ENCODE measurements around a stretch of chr16.

- RRBS = no CpG with 5 or more reads among the region's 30 CpGs
Measured at GRCh38 chr16:84667827-84668994, 19.9 kb downstream of the KLHL36 start.

- RRBS = no CpG with 5 or more reads among the region's 16 CpGs
Measured at GRCh38 chr16:84726431-84727272, 26.9 kb downstream of the USP10 start.

GRCh38 chr16:84828950-84830128 lies 9.6 kb downstream of the CRISPLD2 start:
- RRBS = no CpG with 5 or more reads among the region's 22 CpGs

GRCh38 chr16:84846626-84847312 lies 27.0 kb downstream of the CRISPLD2 start:
- RRBS = no CpG with 5 or more reads among the region's 22 CpGs

DNA sequence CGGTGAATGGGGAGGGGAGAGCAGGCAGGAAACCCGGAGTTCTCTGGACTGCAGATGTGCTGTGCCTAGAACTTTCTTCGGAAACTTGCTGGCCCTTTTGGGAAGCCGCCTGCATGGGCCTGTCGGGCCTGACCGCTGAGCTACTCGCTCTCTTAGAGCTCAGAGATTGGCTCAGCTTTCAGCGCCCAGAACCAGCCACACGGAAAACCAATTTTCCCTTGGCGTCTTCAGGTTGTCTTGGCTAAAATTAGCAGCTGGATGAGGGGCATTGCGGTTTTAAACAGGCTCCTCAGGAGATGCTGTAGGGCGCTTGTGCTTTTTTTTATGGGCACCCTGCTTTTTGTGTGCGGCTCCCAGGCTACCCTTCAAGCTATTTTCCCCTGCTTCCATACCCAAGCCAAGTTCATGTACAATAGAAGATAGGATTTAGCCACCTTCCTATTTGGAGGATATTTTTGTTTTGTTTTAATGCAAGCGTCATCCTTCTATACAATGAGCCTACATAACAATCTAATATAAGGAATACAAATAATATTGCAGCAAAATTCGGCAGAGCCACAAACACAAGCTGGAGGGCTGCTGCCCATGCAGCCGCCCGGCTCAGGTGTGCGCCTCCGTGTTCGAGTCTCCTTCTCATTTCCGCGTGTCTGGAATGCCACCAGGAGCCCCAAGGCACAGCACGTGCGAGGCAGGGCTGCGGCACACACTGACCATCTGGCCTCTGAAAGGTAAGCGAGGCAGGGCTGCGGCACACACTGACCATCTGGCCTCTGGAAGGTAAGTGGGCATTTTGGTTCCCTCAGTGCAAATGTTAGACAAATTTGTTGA lies 37.8 kb downstream of the ZDHHC7 start:
- RRBS = no CpG with 5 or more reads among the region's 27 CpGs

GRCh38 chr16:85001818-85002972 lies 9.1 kb downstream of the ZDHHC7 start:
- RRBS = no CpG with 5 or more reads among the region's 25 CpGs

DNA sequence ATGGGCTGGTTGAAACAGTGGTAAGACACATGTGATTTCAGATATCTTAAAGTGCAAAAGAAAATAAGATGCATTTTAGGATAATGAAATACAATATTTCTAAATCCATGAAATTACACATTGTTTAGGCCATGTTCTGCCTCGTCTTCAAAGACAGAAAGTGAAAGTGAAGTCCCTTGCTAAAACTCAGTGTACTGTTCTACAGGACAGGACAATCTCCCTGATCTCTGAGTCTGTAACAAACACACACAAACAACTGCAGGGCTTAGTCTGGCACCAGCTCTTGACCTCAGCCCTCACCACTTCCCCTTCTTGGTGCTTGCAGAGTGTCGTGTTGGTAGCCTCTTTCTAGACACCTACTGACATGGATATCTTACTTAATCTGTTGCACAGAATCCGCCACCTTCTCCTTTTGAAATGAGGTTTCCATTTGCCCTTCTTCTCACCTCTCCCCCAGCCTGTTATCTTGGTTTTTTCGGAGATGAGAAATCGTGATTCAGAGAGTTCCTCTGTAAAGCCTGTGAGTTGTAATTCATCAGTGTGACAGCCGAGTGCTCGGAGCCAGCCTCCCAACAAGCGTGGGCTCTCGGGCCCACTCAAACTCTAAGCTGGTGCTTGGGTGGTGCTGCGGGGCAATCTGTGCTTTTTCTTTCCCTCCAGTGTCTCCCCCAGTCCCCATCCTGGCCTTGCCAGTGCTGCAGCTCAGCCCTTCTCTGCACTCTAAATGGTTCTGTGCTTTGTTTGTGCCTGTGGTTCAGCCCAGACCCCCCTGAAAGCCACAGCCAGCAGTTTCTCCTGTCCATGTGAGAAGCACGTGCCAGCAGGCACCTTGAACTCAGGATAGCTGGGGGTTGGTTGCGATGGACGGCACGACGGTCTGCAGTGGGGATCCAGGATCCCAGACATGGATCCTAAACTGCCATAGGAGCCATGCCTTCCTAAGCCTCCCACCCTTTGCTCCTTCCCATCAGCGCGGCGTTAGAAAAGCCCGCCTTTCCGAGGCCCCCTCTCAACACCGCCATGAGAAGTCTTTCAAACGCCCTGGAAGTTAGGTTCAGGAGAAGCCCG lies 28.0 kb downstream of the KIAA0513 start:
- RRBS = no CpG with 5 or more reads among the region's 23 CpGs

DNA sequence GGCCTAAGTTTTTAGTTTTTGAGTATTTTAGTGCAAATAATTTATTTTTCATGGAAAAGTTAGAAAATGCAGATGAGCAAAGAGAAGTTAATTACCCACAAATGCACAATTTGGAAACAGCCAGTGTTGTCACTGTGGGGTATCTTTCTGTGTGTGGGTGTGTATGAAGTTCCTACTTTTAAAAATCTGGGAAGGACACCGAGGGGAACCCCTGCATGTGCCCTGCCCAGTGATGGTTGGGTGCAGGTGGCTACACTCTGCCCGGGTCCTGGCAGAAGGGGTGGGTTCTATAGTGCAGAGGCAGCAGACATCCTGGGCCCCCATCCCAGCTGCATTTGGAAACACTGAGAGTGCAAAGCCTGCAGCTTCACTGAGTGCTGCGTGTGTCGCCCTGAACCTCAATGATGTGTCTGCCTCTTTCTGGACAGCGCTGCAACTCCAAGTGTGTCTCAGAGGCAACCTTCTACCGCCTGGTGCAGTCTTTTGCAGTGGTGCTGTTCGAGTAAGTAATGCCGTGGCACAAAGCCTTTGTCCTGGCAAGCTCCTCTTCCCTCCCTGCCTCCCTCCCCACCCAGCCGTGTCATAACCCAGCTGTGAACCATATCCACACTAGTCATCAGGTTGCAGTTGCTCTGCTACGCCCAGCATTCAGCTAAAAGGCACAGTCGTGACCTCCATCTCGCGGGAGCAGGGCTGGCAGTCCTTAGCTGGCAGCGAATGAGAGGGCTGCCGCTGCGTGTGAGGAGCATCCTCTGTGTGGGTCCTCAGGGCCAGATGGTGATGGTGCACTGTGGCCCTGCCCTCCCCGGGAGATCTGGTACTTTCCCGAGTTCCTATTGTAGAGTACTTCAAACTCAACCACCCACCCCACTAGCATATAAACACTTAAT lies 39.5 kb downstream of the CIBAR2 start:
- RRBS = no CpG with 5 or more reads among the region's 18 CpGs

DNA sequence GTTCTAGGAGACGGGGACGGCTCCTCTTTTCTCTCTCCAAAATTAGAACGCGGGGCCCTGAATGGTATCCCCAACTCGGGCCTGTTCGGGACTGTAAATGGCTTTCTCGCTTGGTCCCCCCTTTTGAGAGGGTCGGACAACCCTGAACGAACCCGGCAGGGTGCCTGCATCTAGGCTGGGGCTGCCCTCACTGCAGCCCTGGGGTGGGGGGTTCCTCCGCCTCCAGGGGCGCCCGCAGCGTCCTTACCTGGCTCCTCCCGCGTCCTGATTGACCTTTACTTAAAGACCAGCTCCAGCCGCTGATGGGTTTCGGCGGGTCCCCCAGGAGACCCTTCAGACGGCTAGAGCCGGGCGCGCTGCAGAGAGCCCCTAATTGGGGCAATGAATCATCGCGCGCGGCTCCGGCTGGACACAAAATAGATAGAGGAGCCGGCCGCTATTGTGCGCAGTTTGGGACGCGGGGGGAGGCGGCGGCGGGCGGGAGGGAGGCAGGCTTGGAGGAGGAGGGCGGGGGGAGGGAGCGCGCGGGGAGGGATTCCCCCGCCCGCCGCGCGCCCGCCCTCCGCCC lies 56.4 kb upstream of the CIBAR2 start:
- RRBS = 14% methylated on average over 8 of the region's 48 CpGs

- RRBS = no CpG with 5 or more reads among the region's 13 CpGs
Measured at GRCh38 chr16:85173408-85174098, 61.3 kb upstream of the CIBAR2 start.

DNA sequence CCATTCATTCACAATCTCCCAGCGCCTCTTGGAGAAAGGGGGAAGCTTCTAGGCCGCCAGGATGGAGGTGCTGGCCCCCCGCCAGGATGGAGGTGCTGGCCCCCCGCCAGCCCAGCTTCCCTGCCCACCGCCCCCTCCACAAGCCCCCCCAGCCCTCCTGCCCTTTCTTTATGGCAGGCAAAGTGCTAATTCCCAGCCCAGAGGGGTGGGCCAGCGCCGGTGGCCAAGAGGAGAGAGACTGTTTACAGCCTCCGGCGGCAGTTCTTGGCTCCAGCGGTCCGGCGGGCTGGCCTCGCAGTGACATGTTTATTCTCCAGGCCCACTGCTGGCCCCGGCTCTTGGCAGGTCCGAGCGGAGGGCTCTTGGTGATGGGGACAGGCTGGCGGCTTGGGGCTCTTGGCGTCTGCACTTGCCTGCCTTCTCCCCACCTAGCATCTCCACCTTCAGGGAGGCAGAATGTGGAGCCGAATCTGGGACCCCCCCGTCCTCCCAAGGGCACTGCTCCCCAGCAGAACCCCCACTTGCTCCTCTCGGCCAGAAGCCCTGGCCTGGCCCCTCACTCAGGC lies 94.5 kb upstream of the CIBAR2 start:
- RRBS = 52% methylated on average over 5 of the region's 21 CpGs

GRCh38 chr16:85309810-85310983 lies 197.9 kb upstream of the CIBAR2 start:
- RRBS = no CpG with 5 or more reads among the region's 38 CpGs

DNA sequence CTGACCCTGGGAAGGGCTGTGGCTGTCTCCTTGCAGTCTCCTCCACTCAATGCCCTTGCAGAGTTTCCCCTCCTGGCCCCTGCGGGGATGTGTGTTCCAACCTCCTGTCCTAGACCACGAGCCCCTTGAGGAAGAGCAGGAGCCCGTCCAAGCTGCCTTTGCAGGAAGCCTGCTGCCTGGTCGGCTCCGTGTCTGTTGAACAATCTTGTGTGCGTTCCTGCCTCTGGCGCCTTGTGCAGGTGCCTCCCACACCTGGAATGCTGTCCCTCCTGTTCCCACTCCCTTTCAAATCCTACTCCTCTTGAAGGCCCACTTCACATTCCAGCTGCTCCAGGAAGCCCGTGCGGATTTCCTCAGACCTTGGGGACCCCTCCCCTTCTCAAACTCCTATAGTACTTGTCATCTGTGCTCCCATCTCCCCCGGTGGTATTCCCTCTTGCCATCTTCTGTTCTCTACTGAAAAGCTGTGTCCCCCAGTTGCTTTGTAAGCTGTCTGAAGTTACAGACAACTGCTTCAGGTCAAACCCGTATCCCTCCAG lies 241.6 kb upstream of the CIBAR2 start:
- RRBS = no CpG with 5 or more reads among the region's 11 CpGs

DNA sequence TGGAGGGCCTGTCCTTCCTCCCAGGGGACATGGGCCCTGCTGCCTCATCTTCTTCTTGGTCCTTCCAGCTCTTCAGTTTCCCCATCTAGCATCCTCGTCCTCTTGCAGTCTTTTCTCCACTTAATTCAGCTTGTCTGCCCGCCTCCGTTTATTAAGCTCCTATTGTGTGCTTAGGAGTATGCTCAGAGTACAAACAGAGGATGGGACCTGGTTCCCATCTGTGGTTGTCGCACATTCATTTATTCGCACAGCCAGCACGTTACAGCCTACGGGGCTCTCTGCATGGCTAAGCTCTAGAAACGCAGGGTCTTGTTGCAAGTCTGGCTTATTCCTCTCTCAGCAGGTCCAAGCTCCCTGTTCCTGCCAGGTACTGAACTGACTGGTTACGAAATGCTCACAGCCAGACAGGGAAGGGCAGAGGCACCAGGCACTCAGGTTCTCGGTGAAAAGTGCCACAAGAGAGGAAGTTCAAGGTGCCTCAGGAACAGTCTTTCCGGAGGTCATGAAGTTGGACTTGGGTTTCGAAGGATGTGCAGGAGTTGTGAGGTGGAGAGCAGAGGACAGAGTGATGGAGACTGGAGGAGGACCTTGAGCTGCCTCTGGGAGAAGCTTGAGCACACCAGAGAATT lies 124.8 kb upstream of the GSE1 start:
- RRBS = 68% methylated on average over 2 of the region's 12 CpGs

DNA sequence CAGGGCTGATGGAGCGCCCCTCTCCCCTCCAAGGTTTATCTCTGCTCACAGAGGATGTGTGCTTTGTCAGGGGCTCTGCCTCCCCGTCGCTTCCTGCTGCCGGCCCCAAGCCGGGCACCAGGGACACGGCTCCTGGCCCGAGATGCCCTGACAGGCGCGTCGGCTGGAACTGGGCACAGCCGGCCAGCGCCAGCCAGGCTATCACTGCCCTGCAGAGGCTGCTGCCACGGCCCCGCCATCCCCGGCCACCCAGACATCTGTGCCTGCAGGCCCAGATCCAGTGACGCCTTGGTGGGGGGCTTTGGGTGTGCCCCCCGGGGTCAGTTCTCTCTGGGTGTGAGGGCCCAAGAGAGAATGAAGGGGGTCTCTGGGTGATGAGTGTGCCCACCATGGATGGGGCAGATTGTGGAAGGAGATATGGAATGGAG lies 95.2 kb upstream of the GSE1 start:
- RRBS = 49% methylated on average over 13 of the region's 17 CpGs

GRCh38 chr16:85571449-85572079 lies 41.6 kb upstream of the GSE1 start:
- RRBS = 91% methylated on average over 7 of the region's 16 CpGs

DNA sequence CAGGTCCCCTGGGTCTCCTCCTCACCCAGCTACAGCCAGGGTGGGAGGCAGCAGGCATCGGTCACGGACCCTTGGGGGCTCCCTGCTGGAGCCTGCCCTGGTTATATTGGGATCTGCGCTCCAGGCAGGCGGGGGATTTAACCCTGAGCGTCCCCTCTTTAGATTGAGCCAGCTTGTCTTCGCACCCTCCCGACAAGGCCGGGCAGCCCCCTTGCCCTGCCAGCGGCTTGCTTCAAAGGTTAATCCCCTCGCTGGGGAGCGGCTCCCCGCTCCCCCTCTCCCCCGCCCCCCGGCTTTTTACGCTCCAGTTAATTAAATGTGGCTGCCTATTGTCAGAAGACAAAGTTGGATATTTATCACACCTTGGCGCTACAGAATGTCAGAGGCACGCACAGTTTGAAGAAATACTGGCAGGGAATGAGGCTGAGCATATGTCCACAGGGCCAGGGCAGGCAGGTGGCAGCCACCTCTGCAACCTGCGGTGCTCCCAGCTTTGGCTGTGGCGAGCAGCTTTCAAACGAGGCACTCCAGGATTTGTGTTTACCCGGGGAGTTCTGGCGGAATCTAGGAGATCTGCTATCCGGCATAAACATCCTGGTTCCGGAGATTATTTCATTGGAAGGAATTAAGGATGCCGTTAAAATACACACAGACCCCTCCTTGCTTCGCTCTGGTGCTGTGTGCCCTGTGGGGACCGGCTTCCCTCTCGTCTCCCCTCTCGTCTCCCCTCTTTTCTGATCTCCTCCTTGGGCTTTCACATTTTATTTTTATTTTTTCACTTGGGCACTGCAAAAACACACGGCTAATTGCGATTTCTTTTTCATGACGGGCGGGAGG lies 38.1 kb upstream of the GSE1 start:
- RRBS = 62% methylated on average over 10 of the region's 33 CpGs

- RRBS = no CpG with 5 or more reads among the region's 16 CpGs
Measured at GRCh38 chr16:85582321-85582800, 30.8 kb upstream of the GSE1 start.

GRCh38 chr16:85586761-85587440 lies 26.2 kb upstream of the GSE1 start:
- RRBS = 82% methylated on average over 1 of the region's 22 CpGs

DNA sequence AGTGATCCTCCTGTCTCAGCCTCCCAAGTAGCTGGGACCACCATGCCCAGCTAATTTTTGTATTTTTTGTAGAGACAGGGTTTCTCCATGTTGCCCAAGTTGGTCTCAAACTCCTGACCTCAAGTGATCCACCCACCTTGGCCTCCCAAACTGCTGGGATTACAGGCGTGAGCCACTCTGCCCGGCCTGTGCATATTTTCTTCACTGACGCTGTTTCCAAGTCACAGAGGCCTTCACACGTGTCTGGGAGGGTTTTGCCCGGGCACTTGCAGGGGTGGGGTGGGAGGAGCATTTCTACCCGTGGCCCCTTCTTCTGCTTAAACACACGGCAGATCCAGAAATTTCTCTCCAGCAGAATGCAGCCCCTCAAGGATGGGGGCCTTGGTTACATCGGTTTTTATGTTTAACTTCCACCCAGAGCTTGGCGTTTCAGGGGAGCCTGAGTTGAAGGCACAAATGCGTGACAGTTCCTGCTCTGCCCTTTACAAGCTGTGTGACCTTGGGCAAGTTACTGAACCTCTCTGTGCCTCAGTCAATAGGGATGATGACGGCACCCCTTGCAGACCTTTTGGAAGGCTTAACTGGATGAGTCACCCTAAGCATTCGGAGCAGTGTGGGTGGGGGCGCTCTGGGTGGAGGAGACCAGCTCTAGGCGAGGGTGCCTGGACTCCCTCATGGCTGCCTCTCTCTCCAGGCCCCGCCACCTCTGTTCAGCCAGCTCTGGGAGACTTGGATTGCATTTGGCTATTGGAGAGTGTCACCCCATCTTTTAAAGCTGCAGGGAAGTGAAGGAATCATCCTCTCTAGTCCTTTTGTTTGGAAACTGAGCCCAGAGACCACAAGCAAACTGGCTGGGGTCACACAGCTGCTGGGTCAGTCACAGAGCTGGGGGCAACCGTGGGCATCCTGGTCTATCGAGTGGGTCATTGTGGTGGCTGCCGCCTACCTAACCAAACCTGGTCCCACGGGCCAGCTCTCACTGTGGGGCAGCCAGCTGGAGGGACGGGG lies 20.6 kb upstream of the GSE1 start:
- RRBS = 47% methylated on average over 4 of the region's 20 CpGs

Measured in UCH-1 (cell line).